ENCODE measurements around a stretch of chr10.

GRCh38 chr10:70862424-70862756 lies 26.0 kb downstream of the PCBD1 start:
- RRBS: no CpG with 5 or more reads among the region's 13 CpGs

- RRBS: no CpG with 5 or more reads among the region's 11 CpGs
Measured at GRCh38 chr10:71068677-71069210, 143.6 kb upstream of the UNC5B start.

GRCh38 chr10:71248945-71249452 lies 36.6 kb downstream of the UNC5B start:
- RRBS: no CpG with 5 or more reads among the region's 3 CpGs

- RRBS: 85% methylated on average over 3 of the region's 19 CpGs
Measured at GRCh38 chr10:71279708-71280197, 39.3 kb upstream of the SLC29A3 start.

DNA sequence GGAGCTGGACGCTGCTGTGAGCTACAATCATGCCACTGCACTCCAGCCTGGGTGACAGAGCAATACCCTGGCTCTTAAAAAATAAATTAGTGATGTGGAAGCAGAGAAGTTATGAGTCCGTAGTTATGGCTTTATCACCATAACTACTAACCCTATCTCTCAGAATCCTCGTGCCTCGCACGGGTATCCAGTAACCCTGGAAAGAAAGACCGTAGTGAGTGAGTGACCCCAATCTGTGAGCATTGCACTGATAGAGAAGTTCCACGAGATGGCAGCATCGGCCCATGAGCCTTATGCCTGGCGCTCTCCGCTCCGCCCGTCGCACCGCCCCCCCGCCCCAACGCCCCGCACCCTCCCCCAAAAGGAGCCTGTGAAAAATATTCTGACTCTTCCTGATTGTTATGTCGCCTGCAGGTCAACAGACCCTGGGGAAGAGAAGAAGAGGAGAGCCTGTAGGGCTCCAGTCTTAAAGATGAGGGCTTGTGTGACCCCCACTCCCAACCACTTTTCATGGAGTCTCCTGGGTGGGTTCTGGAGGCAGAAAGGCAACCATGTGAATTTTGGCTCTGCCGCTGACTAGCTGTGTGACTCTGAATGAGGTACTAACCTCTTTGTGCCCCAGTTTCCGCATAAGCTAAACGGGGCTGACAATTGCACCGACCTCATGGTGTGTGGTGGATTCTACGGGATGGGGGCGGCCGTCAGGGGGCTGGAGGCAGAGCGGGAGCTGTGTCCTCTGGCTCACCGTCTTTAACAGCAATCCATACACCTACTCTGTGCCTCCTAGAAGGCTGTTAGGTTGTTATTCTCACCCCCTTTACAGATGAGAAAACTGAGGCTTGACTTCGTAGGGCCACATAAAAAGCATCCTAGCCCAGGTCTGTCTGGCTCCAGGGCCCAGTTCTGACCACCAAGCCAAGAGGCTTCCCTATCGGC lies 4.6 kb upstream of the SLC29A3 start:
- RRBS: no CpG with 5 or more reads among the region's 29 CpGs

DNA sequence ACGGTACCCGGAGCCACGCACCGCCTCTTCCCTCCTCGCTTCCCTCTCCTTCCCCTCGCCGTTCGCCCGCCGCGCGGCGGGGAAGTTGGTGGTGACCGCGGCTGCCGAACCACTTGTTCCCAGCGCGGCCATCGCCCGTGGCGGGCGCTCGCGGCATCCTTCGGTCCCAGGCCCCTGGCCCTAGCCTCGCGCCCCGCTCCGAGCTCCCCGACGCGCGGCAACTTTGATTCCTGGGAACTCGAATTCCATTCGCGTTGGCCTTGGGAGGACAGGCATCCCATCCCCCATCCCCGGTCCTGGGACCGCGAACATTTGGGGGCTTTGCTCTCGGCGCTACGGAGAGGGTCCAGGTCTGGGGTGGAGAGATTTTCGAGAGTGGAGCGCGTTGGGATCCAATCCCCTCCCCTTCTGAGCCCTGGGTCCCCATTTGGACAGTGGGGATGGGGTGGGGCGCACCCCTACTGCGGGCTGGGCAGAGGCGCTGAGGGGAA lies 641 bp downstream of the CDH23 start:
- RRBS: 0% methylated on average over 2 of the region's 48 CpGs

DNA sequence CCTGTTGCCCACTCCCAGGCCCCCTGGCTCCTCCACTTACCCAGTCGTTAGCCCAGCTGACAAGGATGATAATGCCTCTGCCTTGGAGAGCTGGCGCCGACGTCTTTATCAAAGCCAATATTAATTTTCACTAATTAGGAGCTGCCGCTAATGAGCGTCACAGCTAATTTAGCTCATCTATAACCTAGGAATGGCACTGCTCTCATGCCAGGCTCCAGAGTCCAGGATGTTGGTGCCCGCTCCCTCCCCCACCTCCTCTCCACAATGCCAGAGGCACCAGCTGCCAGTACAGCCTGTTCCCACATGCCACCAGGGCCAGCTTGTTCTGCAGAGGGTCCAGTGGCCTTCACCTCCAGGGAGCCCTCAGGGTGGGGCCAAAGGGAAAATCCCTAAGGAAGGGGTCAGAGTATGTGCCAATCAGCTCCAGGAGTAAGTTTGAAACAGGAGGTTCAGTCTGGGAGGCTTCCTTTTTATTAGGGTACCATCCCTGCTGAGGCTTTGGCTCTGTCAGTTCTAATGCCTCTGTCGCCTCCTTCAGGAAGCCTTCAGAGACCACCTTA lies 77.2 kb downstream of the CDH23 start:
- RRBS: no CpG with 5 or more reads among the region's 8 CpGs

DNA sequence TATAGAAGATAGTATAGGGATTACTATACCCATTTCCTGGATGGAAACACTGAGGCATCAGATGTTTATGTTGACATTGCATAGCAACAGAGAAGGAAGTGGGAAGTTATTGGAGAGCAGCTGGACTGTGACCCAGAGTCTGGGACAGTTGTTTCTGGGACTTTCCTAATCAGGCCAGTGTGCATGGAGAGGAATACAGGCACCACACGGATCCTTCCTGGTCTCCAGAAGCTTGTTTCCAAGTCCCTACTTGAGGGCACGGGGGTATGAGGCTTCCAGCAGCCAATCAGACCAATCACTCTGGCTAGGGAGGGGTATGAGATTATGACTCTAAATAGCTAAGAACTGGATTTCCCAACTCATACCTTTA lies 158.1 kb downstream of the CDH23 start:
- RRBS: no CpG with 5 or more reads among the region's 2 CpGs

DNA sequence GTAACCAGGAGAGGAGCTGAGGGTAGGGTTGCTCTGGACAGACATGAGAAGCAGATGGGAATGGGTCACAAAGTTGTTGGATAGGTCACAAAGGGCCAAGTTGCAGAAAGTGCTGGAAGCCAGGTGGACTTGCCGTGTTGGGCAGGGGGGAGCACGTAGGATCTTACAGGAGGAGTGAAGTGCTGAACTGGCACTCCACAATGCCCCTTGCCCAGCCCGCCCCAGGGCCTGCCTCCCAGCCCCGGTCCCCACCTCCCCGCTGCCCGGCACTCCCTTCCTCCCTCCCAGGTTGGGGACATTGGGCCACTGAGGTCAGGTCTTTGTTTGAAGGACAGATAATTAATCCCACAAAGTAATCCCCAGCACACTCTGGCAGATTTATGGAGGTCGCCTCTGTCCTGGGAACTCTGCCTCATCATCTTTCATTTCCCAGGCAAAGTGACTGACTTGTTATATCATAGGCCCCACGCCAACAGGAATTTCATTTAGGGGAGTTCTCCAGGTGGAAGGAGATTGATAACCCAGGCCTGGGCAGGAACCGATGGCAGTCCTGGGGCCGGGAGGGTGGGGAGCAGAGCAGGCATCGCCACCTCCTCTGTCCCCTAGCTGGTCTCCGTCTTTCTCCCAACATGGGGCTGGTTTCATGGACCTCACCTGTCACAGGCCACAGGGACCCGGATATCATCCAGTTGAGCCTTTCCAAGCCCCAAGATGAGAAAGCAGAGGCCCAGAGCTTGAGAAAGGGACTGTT lies 122.8 kb downstream of the C10orf105 start:
- RRBS: no CpG with 5 or more reads among the region's 13 CpGs

- RRBS: 50% methylated on average over 5 of the region's 14 CpGs
Measured at GRCh38 chr10:71735819-71736636, 16.4 kb upstream of the C10orf105 start.

GRCh38 chr10:71766433-71766677 lies 7.0 kb downstream of the VSIR start:
- RRBS: no CpG with 5 or more reads among the region's 3 CpGs

GRCh38 chr10:71806798-71807195 lies 33.5 kb upstream of the VSIR start:
- RRBS: no CpG with 5 or more reads among the region's 8 CpGs

DNA sequence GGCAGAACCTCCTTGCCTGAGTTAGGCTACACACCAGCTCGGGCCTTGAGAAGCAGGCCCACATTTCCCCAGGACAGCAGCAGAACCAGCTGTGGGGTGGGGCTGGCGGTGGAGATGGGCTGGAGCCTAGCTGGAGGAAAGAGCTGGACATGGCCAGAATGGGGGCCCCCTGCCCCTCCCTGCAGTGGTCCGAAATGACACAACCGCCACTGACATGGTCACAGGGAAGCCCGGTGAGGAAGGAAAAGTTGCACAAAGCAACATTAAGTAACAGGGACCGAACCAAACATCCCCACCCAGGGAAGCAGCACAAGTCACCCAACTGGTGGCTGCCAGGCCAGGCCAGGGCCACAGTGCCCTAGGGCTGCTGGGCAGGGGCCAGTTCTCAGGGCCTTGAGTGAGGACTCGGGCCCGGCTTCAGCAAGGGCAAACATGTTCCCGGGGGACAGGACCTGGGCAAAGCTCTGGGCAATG lies 33.2 kb downstream of the PSAP start:
- RRBS: no CpG with 5 or more reads among the region's 9 CpGs

- RRBS: no CpG with 5 or more reads among the region's 13 CpGs
Measured at GRCh38 chr10:71828718-71829649, 22.1 kb downstream of the PSAP start.

- RRBS: no CpG with 5 or more reads among the region's 8 CpGs
Measured at GRCh38 chr10:71837126-71837630, 13.9 kb downstream of the PSAP start.

DNA sequence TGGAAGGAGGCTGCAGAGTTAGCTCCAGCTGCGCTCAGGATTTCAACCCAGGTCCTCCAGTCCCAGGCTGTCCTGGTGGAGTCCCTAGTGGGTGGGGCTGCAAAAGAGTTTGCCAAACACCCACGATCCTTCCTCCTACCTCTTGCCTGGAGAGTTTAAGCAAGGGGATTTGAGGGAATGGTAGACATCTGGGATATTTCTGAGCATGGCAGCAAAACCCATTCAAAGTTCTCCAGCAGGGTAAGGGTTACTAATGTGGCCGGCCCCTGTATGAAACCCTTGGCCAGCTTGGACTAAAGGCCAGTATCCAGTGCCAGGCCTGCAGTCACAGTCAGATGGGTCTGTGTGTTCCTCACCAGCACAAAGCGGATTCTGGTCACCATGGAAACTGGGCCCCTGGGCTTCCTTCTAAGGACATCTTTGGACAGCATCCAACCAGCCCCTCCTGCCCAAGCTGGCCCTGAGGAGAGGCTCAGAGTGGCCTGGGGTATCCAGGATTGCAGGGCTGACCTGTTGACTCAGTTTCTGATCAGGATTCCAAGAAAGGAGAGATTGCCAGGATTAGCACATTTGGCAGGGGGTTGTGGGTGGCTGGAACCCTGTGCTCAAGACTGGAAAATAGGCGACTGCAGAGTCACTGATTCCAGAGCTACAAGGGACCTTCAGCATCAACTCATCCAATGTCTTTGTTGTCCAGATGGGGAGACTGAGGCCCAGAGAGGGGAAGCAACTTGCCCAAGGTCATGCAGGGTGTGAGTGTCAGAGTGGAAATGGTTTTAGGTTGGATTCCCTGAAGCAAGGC lies 42.6 kb upstream of the CHST3 start:
- RRBS: no CpG with 5 or more reads among the region's 5 CpGs

- RRBS: no CpG with 5 or more reads among the region's 3 CpGs
Measured at GRCh38 chr10:71985899-71986416, 21.8 kb downstream of the CHST3 start.

GRCh38 chr10:72011117-72011972 lies 47.1 kb downstream of the CHST3 start:
- RRBS: 83% methylated on average over 1 of the region's 19 CpGs

DNA sequence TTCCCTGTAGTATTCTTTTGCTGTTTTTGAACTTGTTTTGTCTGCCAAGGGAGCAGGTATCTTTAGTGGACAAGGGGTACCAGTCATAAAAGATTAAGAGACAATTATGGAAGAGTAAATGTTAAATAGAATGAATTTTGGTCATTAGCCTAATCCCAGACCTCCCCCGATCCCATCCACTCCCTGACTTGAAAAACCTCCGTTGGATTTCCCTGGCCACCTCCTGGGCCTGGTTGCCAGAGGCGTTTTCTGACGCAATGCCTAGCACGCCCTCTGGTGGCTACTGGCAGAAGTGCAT lies 40.0 kb downstream of the SPOCK2 start:
- RRBS: no CpG with 5 or more reads among the region's 5 CpGs

- RRBS: no CpG with 5 or more reads among the region's 10 CpGs
Measured at GRCh38 chr10:72063595-72064358, 24.6 kb downstream of the SPOCK2 start.